Renal cortical epithelial cell (primary cell): Measurements from ENCODE around the genes ITM2A, POU3F4, RPA4, SYTL4, ARL13A and RPL36A.

DNA sequence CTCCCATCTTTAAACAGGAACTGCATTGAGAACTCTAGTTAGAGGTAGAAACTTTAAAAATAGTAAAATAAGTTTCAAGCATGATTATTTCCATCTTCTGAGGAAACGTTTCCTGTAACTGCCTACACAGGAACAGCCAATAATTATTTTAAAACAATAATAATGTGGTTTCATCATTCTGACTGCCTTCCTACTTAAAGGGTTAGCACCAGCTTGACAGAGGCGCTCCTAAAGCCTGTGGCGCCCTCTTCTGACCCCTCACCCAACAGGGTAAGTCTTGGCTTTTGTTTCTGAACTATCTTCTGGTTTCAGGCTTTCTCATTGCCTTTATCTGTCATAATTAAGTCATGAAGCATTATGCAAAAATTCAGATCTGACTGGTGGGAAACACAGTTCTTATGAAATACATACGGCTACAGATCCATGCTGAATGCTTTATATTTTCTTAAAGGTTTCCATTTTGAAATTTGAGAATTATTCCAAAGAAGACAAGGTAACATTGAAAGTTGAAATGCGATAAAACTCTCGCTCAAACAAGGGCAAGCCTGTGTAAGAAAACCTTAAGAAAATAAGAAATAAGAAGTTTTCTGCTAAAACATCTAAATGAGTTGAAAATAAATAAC, 96.7 kb downstream of the ITM2A start:
- RRBS, result no CpG with 5 or more reads among the region's 6 CpGs

- RRBS, result no CpG with 5 or more reads among the region's 3 CpGs
These were observed 41.9 kb downstream of the ITM2A start for GRCh38 chrX:79325245-79325711.

GRCh38 chrX:79366725-79367836, at the start of gene ITM2A:
ITM2A (minus strand) TSS chrX:79367334.
- RRBS, result no CpG with 5 or more reads among the region's 43 CpGs

- RRBS, result no CpG with 5 or more reads among the region's 3 CpGs
These were observed 885.6 kb downstream of the SH3BGRL start for GRCh38 chrX:82087436-82087934.

DNA sequence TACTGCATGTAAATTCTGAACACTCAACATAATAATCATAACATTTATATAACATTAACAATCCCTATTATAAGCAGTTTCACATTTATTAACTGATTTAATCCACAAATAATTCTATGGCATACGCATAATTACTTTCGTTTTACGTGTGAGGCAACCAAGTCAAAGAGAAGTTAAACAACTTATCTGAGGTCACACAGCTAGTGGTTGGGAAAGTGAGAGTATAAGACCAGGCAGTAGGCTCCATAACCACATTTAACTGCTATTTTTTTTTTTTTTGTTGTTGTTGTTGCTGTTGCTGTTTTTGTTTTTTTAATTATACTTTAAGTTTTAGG, 972.7 kb upstream of the POU3F4 start:
- RRBS, result no CpG with 5 or more reads among the region's 3 CpGs

DNA sequence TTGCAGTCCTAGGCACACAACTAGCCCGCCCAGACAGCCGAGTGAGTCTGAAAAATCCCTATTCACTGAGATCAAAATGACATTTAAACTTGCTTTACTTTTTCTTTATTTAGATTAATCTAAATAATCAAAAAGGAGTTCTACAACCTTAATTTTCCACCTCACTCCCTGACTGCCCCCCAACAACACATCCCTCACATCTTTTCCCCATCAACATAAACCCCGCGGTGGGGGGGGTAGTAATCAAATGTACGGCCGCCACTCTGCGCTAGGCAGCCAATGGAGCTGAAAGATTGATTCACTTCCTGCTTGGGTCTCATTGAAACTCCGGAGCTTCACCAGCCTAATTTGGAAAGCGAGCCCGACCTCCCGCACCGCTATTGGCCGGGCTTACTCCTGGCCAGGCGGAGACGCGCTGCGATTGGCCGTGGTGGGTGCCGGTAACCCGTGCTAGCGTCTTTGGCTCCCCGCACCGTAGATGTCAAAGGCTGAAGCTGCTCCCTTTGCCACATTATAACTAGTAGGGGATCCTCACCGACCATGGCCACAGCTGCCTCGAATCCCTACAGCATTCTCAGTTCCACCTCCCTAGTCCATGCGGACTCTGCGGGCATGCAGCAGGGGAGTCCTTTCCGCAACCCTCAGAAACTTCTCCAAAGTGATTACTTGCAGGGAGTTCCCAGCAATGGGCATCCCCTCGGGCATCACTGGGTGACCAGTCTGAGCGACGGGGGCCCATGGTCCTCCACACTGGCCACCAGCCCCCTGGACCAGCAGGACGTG, at the start of gene POU3F4:
POU3F4 (plus strand) TSS at position 506 of the 783 bp plus-strand sequence.
- RRBS, result 4% methylated on average over 12 of the region's 32 CpGs

GRCh38 chrX:84186768-84187424, 1.1 kb downstream of the RPS6KA6 start:
- RRBS, result no CpG with 5 or more reads among the region's 18 CpGs

GRCh38 chrX:92105114-92105718, 326.0 kb downstream of the PCDH11X start:
- RRBS, result no CpG with 5 or more reads among the region's 18 CpGs

DNA sequence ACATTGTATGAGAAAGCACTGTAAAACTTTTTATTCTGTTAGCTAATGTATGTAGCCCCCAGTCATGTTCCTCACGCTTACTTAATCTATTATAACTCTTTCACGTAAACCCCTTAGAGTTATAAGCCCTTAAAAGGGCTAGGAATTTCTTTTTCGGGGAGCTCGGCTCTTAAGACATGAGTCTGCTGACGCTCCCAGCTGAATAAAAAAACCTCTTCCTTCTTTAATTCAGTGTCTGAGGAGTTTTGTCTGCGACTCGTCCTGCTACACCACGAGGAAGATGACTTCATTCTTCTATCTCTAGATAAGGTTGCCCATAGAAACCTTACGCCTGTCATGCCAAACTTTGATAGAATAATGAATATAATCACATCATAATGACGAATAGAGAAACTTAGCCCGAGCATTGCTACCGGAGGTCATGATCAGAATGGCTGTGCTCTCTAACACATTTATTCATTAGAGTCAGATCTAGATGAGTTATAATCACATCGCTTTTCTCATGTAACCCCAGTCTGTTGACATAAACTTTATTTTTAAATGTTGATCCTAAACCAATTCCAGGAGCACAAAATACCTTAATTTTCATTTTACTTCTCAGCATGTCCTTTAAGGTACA, 235.0 kb downstream of the NAP1L3 start:
- RRBS, result no CpG with 5 or more reads among the region's 13 CpGs

DNA sequence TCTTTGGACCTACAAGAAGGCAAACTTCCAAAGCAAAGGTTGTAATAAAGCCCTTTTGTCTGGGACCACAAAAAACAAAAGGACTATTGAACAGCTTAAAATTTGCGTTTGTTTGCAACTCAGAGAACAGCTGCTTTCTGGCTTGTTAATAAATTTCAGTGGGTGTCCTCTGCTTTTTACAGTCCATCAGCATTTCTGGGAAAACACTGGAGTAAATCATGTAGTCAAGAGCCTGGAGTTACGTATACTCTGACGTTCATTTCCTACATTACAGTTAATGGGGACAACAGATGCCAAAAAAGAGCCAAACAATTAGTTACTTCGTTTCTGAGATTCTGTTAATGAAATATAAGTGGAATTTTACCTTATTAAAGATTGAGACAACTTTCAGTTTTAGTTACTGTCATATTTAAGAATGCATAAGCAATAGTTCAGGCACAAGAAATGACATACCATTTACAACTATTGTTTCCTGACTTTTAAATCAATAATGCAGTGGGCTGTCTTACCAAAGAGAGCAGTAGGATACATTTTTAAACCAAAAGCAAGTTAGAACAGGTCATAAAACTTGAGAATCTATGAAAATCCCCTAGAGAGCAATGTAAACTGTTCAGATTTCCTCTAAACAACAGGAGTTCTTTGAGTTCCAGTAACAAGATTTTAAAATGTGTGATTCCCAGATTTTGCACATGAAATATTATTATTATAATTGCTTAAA, 439.4 kb upstream of the DIAPH2 start:
- RRBS, result no CpG with 5 or more reads among the region's 4 CpGs

- RRBS, result no CpG with 5 or more reads among the region's 3 CpGs
These were observed 1.3 kb downstream of the DIAPH2 start for GRCh38 chrX:96686029-96686286.

- RRBS, result no CpG with 5 or more reads among the region's 14 CpGs
These were observed at the start of gene RPA4 for GRCh38 chrX:96883562-96884021. RPA4 (plus strand) TSS chrX:96883908.

- RRBS, result no CpG with 5 or more reads among the region's 2 CpGs
These were observed 110.7 kb downstream of the RPA4 start for GRCh38 chrX:96994393-96994891.

- RRBS, result no CpG with 5 or more reads among the region's 2 CpGs
These were observed 317.7 kb downstream of the RPA4 start for GRCh38 chrX:97201346-97201839.

DNA sequence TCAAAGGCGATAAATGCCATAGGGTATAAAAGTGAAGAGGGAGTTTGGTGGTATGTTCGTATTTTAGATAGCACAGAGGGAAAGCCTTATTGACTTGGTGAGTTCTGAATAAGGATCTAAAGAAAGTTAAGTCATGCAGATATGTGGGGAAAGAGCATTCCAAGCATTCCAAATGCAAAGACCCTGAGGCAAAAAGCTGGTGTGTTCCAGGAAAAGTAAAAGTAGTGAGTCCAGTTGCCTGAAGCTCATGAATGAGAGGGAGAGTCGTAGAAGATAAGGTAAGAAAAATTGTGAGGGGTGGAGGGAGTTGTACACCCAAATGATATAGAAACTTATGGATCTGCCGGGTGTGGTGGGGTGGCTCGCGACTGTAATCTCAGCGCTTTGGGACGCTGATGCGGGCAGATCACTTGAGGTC, 426.7 kb downstream of the RPA4 start:
- RRBS, result no CpG with 5 or more reads among the region's 9 CpGs

GRCh38 chrX:100729892-100730545, 1.9 kb downstream of the SYTL4 start:
- RRBS, result no CpG with 5 or more reads among the region's 5 CpGs

DNA sequence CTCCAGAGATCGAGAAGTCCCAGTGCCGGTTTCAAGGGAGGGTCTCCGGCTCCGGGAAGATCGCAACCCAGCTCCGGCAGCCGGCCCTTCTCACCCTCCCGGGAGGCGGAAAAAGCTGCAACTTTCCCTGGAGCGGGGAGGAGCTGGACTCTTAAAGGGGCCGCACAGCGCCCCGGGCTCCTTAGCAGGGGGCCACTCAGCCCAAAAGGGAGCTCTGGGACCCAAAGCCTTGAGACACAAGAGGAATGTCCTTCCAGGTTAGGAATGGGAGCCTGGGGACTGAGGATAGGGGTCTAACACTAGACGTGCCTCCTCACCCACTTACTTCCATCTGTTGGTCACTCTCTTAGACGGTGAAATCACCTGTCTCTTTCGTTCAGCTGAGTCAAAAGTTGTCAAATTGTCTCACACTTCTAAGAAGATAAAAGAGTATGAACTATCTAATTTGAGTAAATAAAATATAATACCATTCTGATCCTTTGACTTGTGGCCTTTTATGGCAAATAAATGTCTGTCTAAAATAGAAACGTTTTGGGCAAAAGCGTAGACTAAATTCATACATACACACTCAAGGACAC, at the start of gene SYTL4:
SYTL4 (minus strand) TSS at position 98 of the 578 bp plus-strand sequence.
- RRBS, result 1% methylated on average over 8 of the region's 18 CpGs

DNA sequence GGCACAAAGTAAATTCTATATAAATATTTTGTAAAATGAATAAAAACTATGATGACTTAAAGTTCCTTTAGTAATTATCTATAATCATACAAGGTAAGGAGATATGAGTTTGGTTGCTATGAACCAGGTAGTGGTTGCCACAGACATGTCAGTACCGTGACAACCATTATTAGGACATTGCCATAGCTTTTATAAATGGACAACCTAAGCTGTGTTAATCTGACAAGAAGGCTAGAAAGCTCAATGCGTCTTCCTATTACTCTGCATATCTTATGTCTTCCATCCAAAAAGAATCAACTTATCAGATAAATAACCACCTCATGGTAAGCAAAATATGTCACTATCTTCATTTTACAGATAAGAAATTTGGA, at the start of gene ARL13A:
ARL13A (plus strand) TSS at position 222 of the 371 bp plus-strand sequence.
- RRBS, result no CpG with 5 or more reads among the region's 2 CpGs

DNA sequence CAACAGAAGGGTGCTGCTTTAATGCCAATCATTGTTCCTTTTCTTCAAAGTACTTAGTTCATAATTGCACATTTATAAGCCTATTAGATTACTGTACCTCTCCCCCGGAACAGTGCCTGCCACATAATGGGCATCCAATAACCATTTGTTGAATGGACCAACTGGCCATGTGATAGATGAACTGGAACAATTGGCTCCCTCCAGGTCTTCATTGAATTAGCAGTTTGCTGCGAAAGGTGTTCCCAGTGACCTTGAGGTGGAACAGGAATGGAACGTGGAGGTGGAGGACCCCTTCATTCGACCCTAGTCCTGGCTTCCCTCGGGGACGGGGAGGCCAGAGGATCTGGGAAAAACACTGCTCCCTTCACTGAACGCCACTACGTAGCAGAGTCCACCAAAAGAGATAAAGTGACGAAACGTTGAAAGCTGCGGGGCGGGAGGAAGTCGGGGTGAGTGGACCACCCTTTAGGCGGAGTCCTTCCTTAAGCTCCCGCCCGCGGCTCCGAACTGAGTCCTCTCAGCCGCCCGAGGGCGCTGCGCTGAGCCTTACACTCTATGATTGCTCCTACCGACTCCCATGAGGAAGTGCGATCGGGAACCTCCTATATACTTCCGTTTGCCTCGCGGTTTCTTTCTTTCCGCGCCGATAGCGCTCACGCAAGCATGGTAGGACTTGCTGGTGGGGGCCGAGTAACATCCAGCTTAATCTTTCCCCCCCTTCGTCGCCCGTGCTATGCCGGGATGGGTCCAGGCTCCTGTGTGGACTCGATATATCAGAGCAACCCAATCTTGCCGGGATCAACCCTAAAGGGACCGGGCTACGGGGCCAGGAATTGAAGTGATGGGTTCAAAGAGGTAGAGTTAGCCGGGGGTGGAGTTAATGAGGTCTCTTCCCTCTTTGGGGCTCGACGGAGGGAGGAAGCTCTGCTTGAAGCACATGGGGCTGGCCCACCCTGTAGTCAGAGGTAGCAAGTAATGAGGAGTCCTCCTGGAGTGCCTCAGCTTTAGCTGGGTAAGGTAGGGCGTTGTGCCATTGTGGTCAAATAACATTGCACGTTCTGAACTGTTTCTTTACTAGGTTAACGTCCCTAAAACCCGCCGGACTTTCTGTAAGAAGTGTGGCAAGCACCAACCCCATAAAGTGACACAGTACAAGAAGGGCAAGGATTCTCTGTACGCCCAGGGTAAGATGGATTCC, at the start of gene RPL36A:
RPL36A (plus strand) TSS at position 631 of the 1,198 bp plus-strand sequence.
- RRBS, result no CpG with 5 or more reads among the region's 51 CpGs

- RRBS, result no CpG with 5 or more reads among the region's 7 CpGs
These were observed 813 bp downstream of the ZMAT1 start for GRCh38 chrX:101930972-101931455.